ENCODE measurements around a stretch of chr21.

DNA sequence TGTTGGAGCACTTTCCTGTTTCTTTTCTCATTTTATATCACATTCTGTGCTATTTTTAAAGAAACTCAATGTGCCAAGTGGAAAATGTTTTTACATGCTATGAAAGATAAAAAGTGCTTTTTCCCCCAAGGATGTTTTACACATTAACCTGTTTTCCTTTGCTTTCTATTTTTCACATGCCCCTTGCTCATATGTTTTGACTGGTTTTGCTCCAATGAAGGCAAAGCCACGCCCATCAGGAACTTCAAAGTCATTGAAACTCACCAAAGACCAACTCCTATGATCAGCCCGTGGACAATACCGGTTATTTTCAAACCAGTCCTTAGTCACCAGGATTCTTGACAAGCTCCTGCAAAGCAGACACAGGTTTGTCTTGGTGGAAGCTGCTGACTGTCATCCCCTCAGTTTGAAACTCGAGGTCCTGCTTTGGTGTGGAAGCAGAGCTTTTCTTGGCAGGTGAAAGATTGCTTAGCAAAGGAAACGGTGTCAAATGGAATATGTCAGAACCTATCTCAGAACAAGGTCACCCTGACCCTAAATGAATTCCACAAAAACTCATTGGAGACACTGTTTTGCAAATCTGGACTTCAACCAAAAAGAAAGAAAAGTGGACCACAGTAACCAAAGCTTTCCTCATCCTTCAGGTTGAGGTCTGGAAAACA is 384.7 kb upstream of the CXADR start:
- PRO-cap: no peak
- RAMPAGE, long total RNA, 3 experiments: no peak in any of the 3 experiments

DNA sequence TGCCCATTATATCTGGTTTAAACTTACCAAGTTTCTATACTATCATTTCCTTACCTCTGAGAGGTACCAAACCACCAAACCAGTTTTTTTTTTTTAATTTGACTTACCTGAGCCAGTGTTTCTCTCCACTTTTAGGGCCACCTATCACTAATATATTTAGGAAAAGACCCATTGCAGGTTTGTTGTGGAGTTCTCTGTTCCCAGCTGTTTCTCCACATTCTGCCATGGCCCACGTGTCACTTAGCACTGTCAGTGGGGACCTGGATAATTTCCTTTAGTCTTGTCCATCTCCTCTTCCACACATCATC is 87.0 kb upstream of the CXADR start:
- PRO-cap: no peak
- RAMPAGE, long total RNA, 3 experiments: no peak in any of the 3 experiments

GRCh38 chr21:17462435-17462931 is 50.4 kb upstream of the CXADR start:
- PRO-cap: no peak
- RAMPAGE, long total RNA, 3 experiments: no peak in any of the 3 experiments

DNA sequence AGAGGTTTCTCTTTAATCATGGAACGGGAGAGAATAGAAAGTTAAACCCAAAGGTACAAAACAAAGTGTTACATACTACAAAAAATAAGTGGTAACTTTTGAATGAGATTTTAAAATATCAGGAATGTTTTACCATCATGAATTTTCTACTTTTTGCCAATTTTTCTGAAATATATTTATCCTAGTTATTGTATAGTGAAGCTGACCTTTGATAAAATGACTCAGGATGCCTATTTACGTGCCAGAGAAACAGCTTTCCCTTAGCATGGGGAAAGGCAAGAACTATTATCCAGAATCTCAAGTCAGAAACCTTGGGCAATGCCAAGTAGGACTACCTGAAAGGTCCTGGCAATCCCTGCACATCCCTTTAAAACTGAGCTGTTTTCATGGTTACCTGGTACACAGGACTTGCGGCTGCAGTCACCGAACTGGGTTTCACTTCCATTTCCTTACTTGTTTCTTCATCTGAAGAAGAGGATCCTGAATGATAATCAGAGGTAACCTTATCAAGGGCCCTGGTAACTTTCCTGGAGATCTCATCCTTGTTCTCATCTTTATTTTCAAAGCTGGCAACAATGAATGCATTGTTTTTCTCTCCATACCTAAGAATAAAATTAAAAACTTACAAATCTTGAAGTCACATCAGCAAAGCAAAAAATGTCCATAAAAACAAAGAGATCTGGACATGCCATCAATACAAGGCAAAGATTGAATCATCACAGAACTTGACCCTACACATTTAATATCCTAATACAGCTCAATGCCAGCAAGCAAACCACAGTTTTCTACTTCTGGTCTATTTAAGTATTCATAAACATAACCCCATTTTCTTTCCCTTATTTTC is 14.3 kb downstream of the BTG3 start:
- PRO-cap: no peak
- RAMPAGE, long total RNA, 3 experiments: no peak in any of the 3 experiments

DNA sequence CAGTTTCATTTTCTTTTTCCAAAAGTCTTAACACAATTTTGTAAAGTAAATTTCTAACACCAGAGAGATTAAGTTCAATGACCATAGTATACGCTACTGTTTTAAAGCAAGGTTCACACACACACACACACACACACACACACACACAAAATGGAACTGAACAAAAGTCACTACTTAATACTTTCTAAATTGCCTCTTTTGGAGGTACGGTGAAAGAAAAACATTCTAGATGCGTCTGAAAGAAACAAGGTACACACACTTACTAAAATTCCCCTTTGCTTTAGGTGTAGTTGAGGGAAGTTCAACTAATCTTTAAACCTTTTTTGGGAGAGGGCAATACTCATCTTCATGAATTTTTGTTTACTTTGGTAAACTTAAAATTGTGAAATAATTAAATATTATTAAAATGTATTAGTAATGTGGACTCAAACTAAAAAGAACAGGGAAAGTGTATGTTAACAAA is 30.0 kb downstream of the C21orf91 start:
- PRO-cap: no peak
- RAMPAGE, long total RNA, 3 experiments: no peak in any of the 3 experiments

GRCh38 chr21:17793097-17794294 is 25.7 kb downstream of the C21orf91 start:
- PRO-cap: no peak
- RAMPAGE, long total RNA, 3 experiments: no peak in any of the 3 experiments

DNA sequence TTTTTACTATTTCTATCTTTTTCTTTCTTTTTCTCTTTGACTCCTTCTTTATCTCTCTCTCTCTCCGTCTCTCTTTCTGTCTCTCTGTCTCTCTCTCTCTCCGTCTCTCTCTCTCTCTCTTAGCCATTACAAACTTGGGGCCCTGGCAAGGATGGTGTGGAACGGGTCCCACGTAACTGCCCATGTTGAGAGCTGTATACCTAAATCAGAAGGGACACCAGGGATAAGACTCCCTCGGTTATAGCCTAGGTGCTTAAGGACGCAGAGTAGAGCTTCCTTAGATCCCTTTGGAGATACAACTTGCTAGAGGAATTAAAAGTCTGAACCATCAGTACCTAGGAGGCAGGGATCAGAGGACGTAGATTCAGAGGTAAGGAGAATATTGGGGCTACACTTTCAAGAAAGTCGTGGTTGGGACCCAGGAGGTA is 355.4 kb upstream of the TMPRSS15 start:
- PRO-cap: no peak
- RAMPAGE, long total RNA, 3 experiments: no peak in any of the 3 experiments

DNA sequence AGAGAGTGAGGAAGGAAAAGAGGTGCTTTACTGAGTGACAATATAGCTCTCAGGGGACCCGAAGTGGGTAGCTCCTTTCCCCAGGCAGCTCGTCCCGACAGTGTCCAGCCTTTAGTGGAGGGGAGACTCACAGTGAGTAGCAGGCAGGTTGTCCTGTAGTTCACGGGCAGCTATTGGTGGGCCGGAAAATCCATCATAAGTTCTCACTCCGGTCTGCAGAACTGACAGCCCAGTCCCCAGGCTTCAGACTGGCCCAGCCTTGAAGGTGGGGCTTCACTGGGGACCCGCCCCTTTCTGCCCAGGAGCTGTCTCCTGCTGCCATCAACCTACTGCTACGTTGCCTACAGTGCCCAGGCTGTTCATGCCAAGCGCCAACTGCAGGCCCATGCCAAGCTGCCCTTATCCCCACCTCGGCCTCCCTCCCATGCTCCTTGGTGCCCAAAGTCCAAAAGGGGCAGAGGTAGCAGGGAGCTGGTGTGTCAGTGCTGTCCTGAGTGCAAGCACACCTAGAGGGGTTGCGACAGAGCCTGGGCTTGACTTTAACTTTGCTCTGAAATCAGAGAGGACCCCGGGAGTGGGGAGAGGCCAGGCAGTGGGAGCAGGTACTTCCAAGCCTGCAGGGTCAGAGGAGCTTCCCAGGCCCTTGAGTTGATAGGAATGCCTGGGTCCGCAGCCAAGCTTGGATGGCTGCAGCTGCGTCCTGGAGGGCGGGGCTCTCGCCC is 1144.4 kb upstream of the NCAM2 start:
- PRO-cap: no peak
- RAMPAGE, long total RNA, 3 experiments: no peak in any of the 3 experiments

DNA sequence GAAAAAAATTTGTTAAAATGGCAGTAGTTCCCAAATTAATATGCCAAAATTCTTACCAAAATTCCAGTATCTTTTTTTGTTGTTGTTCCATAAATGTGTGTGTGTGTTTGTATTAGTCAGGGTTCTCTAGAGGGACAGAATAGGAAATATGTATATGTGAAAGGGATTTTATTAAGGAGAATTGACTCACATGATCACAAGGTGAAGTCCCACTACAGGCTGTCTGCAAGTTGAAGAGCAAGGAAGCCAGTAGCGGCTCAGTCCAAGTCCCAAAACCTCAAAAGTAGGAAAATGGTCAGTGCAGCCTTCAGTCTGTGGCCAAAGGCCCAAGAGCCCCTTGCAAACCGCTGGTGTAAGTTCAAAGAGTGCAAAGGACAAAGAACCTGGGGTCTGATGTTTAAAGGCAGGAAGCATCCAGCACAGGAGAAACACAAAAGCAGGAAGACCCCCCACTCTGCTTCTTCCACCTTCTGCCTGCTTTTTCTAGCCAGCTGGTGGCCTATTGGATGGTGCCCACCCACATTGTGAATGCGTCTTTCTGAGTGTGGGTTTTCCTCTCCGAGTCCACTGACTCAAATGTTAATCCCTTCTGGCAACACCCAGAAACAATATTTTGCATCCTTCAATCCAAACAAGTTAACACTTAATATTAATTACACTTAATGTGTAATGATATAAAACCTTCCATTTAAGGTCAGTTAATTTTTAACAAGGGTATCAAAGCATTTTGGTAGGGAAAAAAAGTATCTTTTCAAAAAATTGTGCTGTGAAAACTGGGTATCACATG is 2222.6 kb downstream of the MRPL39 start:
- PRO-cap: no peak
- RAMPAGE, long total RNA, 3 experiments: no peak in any of the 3 experiments

DNA sequence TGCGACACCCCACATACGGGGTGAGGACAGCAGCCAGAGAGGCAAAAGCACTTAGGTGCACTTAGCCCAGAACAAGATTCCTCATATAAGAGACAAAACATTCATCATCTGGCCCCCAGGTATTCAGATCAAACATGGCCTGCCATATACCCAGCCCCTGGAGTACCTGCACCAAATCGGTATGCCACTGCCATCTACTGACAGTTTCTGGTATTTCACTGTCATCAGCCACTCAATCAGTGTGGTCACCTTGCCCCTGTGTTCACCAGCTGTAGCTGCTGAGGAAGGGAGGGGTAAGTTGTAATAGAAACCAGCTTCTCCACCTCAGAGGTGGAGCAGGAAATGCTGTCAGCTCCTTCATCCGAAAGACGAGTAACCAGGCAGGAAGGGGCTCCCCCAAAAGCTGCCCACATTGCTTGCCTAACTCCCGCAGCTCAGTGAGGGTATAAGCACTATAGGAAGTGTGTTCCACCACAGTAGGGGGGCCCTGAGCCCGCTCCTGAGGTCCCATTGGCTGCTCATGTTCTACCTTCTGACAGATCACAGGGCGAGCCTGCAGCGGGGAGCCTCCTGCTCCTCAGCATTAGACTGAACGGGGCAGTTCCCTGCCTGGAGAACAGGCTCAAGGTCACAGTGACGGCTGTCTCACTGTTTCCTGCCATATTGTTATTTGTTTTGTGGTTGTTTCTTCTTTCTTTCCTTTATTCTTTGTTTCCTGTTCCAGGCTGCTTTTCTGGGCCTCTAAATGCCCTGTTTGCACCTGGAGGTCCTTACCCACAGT is 1638.5 kb downstream of the MRPL39 start:
- PRO-cap: no peak
- RAMPAGE, long total RNA, 3 experiments: no peak in any of the 3 experiments

DNA sequence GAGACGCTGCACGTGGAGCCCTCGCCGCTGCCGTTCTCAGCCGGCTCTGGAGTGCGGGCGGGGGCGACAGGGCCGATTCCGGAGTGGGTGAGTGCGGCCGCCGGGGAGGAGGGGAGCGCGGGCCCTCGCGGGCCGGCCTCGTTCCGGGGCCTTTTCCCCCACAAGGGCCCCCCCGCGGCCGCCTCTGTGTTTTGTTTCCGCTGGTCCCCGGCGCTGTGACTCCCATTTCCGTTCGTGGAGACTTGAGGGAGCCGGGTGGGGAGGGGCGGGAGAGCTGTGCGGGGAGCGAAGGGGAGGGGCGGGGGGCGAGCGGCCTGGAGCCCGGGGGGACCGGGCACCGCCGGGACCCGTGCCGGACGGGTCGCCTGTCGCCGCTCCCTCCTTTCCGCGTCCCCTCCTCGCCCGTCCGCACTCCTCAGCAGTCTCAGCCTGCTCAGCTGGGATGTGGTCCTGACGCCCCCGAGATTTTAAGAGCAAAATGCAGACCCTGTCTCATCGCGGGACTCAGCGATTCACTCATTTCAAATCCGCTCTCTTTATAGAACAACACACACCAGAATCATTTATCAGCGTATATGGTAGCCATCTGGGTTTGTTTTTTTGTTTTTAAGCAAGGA is 828 bp downstream of the GABPA start:
- PRO-cap: bidirectional peak, plus-strand start at position 218 of the sequence, minus-strand start at position 162 of the sequence
- RAMPAGE, long total RNA, 3 experiments: no peak in any of the 3 experiments

DNA sequence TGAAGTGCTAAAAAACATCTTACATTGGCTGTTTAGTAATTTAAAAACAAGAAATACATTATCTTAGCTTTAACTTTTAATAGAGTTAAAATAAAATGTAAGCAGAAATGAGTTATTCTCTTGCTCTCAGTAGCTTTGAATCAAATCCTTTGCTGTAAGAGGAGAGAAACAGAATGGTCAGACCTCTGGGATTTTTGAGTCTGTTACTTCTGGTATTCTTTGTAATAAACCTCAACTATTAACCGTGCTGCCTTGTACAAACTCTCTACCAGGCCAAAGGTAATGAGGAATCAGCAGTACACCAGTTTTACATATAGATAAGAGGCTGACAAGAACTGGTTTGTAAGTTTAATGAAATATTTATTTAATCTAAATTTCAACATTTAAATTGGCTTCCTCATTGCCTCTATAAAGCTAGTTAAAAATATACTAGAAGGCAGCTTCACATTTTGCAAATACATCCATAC is 172.7 kb downstream of the GABPA start:
- PRO-cap: no peak
- RAMPAGE, long total RNA, 3 experiments: no peak in any of the 3 experiments

- PRO-cap: no peak
- RAMPAGE, long total RNA, 3 experiments: no peak in any of the 3 experiments
Observed at GRCh38 chr21:25960287-25961776, 209.7 kb downstream of the APP start.

GRCh38 chr21:25983617-25984357 is 186.8 kb downstream of the APP start:
- PRO-cap: no peak
- RAMPAGE, long total RNA, 3 experiments: no peak in any of the 3 experiments

- PRO-cap: no peak
- RAMPAGE, long total RNA, 3 experiments: no peak in any of the 3 experiments
Observed at GRCh38 chr21:26115712-26116273, 54.8 kb downstream of the APP start.

GRCh38 chr21:26389833-26390419 is 183.2 kb downstream of the CYYR1 start:
- PRO-cap: no peak
- RAMPAGE, long total RNA, 3 experiments: no peak in any of the 3 experiments

DNA sequence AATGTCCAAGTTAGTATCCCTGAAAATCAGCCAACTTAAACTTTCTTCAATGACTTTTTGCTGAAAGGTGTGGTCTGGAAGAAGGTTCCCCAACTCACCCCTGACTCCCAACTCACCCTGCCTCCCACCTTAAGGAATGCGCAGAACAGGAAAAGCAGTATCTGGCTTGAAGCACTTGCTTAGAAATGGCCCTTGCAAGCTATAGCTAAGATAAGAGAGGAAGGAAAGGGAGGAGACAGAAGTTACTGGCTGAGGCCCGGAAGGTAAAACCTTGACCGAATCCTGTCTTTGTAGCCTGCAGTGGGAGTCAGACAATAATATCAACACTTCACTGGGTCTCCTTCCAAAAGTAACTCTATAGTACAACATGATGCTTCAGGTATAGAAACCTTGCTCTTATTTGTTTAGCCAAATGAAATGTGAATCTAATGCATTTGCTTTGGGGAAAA is 2.9 kb downstream of the CYYR1 start:
- PRO-cap: bidirectional peak, plus-strand start at position 293 of the sequence, minus-strand start at position 186 of the sequence
- RAMPAGE, long total RNA, 3 experiments: no peak in any of the 3 experiments

- PRO-cap: no peak
- RAMPAGE, long total RNA, 3 experiments: no peak in any of the 3 experiments
Observed at GRCh38 chr21:26583650-26584084, 10.6 kb upstream of the CYYR1 start.

- PRO-cap: bidirectional peak, plus-strand start at chr21:26801233, minus-strand start at chr21:26801014
- RAMPAGE, long total RNA, 3 experiments: no peak in any of the 3 experiments
Observed at GRCh38 chr21:26800711-26801441, 44.3 kb downstream of the ADAMTS1 start.

GRCh38 chr21:26833608-26834355 is 11.4 kb downstream of the ADAMTS1 start:
- PRO-cap: no peak
- RAMPAGE, long total RNA, 3 experiments: no peak in any of the 3 experiments